LUHMES (cell line): Measurements from ENCODE around the gene PNLIP.

GRCh38 chr10:114623555-114623772, 34.6 kb downstream of the ABLIM1 start:
- PRO-cap: no peak

DNA sequence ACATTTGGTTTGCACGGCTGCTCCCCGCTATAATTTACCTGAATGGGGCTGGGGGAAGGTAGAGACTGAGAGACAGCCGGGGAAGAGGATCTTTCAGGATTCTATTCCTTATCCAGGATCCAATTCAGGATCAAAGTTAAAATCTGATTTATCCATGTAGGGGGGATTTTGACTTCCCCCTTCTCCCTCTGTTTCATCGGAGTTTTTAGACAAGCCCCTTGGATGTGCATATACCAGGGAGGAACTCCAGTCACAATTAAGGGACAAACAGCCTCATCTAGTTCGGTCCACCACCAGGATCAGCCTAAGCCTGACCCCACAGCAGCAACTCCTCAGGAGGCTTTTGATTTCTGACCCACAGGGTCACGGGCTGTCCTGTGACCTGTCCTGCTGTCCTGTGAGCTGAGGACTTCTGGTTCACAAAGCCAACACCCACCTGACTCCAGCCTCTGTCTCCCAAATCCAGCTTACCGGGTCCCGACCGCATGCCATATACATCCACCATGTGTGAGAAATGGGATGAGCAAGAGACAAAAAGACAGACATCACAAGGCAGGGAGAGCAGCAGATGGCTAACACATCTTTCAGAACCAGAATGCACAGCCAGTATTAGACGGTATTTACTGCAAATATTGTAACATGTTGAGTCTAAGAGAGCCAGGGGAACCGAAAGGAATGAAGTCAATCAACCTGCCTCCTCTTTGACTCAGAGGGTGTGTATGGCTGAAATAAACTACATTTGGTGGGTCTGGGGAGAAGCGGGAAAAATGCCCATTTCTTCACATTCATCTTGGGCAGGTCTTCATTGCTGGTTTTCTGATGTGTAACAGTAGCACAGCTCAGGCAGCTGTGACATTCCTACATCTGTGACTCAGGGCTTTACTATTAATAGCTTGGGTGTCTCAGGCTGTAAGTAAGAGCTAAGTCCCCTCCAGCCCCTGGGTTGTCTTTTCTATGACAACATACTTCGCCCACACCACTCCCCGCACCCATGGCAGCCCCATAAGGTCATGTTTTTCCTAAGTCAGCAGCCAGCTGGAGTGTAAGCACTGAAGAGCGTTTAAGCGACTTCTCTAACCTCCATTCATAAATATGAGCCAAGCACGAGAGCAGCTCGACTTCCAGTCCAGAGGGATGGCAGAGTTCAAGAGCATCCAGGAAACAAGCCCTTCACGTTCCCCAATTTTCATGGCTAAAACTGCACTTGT, 25.1 kb downstream of the ABLIM1 start:
- PRO-cap: no peak

GRCh38 chr10:114661091-114661948, 3.2 kb upstream of the ABLIM1 start:
- PRO-cap: no peak

DNA sequence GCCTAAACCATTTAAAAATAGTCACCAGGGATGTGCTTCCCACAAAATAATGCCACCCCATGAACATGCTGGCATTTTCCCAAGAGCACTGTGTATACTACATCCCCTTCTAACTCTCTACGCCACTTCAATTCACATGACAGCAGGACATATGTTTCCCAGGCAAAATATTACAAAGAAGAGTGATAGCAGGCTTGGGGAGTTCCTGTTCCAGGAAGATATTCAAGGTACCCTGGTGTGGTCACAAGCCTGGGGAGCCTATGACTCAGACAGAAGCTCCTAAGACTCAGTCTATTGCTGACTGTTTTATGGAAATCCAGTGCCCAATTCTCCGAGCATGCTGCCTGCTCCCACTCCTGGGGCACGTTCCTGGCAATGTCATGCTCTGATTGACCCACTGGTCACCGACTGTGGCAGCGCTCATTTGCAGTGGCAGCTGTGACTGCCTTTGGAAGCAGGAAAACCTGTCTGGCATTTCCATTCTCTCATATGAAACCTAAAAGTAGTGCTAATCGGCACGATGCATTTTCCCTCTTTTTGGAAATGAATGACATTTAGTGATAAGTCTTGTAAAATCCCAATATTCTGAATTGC, 23.5 kb upstream of the ABLIM1 start:
- PRO-cap: no peak

DNA sequence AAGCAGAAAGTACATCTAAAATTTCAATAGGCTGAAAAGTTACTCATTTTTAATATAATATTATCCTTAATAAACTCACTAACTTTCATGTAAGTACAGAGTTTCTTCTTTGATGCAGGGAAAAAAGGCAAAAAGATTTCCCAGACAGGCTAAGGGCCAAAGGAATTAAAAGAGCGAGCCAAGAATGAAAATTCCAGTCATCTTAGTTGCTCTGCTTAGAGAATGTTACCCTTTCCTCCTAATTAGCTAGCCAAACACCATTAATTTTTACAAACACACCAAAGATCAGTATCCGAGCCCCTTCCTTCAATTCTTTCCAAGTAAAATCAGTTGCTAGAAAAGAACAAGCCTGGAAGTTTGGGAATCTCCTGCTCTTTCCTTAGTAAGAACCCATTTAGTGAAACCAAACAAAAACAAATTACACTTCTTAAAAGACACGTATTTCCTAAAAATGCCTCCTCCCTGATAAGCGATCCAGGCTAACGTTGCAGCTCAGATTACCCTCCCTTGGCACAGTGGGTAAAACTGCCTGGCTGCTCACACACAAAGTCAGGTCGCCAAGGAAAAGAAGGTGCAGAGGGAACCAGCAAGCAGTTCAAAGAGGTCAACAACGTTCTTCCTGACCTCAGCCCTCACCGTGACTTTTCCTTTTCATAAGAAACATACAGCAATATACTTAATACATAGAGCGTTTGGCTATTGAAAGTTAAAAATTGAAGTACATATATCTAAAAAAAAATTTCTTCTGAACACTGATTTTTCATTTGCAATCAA, 57.2 kb upstream of the ABLIM1 start:
- PRO-cap: no peak

DNA sequence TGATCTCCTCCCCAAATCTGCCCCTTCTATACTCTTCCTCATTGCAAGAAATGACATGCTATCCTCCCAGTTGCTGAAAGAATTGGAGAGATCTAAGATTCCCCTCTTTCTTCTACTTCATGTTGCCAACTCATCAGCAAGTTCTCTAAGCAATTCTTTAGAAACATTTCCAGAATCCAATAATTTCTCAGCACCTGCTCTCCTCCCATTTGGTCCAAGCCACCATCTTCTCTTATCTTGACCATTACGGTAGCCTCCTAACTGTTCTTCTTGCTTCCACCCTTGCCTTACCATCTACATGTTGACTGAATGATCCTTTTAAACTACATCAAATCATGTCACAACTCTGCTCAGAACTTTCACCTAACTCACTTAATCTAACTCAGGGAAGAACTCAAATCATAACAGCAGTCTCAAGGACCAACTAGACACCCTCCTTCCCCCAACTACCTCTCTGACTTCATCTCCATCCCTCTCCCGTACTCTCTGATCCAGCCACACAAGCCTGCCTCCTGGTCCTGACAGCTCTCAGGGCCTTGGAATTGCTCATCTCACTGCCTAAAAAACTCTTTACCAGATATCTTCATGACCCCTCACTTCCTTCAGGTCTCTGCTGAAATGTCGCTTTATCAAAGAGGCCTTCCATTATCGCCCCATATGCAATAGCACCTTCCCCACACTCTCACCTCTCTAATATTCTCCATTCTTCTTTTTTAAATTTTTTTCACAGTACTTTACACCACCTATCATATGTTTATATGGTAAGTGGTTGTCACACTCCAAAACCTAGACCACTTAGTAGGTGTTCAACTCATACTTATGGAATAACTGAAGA, 63.9 kb upstream of the FHIP2A start:
- PRO-cap: no peak

- PRO-cap: no peak
Observed at GRCh38 chr10:114766301-114766834, 55.2 kb upstream of the FHIP2A start.

GRCh38 chr10:114822172-114823276, 944 bp downstream of the FHIP2A start:
- PRO-cap: unidirectional peak, minus-strand start at chr10:114822806

GRCh38 chr10:114845882-114846581, 24.5 kb downstream of the FHIP2A start:
- PRO-cap: no peak

GRCh38 chr10:114966920-114967504, 29.0 kb downstream of the TRUB1 start:
- PRO-cap: no peak

DNA sequence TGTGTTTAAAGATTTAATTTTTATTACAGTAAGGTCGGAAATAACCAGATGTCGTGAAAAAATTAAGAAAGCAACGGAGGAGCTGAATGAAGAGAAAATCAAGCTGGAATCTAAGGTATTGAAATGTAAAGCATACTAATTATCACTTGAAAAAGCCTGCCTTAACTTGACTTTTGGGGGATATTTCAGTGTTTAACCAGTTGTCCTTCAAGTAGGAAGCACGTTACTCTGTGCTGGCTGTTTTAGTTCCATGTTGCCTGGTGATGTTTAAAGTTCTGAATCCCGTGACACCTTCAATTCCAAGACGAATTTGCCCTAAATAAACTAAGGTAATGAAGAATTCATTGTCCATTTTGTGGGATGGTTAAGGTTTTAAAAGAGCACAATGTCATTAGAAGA, 1.0 kb downstream of the CCDC172 start:
- PRO-cap: no peak

DNA sequence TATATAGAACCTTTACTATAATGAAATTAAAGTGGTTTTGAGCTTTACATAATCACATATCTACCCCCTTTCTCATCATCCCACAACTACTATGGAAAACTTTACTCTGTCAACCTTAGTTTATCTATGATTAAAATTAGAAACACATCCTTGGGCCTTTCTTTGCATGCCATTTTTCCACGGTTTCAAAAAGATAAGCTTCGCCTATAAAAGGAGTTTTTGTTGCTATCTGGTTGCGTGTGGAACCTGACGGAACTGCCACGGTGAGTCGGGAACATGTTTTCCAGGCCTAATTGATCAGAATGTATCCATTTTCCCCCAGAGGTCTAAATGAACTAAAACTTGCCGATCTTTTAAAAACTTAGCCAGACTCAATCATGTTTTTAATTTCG, at the start of gene PNLIP:
PNLIP (plus strand) TSS at position 236 of the 392 bp plus-strand sequence.
- PRO-cap: no peak

DNA sequence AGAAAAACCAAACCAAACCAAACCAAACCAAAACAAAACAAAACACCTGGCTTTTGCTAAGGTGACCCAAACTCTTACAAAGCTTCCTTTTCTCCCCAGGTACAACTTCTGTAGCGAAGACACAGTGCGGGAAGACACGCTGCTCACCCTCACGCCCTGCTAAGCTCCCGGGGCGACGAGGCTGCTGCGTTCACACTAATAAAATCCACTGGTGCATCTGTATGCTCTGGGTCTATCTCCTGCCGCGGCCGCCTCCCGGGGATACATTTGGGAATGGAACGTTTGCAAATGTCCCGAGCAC, 18.1 kb downstream of the PNLIPRP1 start:
- PRO-cap: no peak

GRCh38 chr10:116767228-116767517, 24.8 kb upstream of the HSPA12A start:
- PRO-cap: no peak

DNA sequence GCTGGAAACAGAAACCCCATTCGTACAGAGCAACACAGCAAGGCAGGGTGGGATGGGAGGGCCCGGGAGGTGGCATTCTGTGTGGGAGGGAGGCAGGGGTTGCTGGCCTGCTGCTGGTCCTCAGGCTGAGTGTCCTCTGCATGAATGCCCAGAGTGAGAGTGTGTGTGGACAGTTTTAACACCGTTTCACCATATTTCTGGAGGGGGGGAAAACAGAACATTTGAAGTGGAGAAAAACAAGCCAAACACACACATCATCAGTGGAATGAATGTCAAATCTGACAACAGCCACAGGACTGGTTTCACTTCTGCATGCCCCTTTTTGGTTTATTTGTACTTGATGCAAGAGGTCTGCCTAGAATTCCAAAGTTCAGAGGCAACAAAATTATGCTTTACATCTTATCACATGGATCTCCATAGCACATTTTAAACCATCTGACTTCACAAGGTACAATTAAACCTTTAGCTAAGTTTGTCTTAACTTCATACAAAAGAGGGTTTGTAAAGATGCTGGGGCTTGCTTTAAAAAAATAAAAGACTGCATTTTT, 11.0 kb upstream of the ENO4 start:
- PRO-cap: no peak

GRCh38 chr10:116880533-116881363, 31.4 kb downstream of the ENO4 start:
- PRO-cap: no peak

DNA sequence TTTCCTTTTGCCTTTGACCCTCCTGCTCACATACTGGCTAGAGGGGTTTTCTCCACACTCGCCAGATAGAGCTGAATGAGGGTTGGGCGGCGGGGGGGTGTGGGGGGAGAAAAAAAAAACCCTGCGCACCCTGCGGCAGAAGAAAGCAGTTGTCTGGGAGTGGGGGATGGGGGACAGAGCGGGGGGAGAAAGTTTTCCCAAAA, 575 bp upstream of the VAX1 start:
- PRO-cap: no peak

GRCh38 chr10:117376225-117376424, 885 bp upstream of the PDZD8 start:
- PRO-cap: no peak

DNA sequence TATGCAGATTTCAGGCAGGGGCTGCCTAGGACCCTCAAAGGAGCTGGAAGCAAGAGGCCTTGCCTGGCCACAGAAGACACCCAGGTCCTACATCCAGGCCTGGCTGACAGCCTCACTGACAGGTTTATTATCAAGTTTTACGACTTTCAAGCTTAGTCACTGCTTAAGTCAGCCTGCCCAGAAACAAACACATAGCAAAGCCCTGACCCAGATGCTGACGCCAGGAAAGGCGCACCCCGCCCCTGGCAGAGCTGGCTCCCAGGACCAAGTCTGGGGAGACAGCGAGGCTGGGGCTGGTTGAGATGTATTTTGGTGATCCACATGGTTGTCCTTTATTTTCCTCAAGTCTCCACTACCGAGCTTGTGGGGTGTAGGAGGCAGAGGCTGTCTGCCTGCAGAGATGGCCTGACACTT, 80.7 kb upstream of the EMX2 start:
- PRO-cap: no peak

- PRO-cap: no peak
Observed at GRCh38 chr10:117720947-117721653, 178.6 kb downstream of the EMX2 start.